Type B pancreatic cell (in vitro differentiated cells): ENCODE measurements around a stretch of chr5.

DNA sequence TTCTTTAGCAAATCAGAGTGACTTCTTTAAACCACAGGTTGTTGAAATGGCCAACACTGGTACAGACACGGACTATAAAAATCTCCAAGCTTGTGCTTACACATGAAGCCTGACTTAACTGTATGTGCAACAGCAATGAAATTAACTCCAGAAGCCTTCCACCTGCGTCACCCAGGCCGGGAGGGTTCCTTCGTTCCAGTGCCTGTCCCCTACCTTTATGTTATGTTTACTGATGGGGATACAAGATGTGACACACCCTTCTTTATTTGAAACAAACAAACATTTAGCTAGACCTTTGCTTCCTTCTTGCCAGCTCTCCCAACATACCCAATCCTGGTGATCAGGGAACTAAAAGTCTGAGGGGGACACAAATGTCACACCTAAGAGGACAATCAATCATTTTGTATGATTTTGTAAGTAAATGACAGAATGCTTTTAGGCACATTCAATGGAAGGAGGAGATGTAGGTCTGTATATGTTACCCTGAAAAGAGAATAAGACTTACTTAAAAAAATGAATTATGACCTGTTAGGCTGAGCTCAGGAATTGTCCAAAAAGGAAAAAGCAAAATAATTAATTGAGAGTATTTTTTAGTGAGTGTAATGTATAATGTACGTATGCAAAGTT is 65.8 kb downstream of the GOLPH3 start:
- PRO-cap: no peak

DNA sequence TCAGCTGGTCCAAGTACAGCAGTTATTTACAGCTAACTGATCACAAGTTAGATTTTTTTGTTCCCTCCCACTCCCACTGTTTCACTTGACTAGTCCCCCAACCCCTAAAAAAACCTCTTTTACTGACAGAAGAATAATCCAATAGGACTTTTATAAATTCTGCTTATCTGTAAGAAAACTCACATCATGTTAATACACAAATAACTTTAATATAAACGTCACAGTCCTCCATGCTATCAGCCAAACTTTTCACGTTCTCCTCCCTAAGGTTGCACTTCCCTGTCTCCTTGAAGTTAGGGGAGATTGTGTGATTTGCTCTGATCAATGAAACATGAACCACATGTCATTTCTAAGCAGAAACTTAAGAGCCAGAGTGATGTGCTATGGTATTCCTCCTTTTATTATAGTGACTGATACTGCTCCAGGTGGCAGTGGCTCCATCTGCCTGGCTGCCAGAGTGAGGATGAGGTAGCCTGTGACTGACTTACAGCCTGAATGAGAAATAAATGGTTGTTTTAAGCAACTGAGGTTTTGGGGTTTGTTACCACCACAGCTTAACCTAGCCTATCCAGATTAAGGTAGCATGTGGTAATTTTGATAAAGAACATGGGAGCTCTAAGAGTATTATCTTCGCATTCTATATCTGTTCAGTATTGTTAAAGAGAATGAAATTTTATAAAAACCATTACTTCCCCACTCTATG is 39.2 kb downstream of the GOLPH3 start:
- PRO-cap: no peak

- PRO-cap: no peak
These were observed 5.4 kb downstream of the GOLPH3 start for GRCh38 chr5:32168512-32169237.

GRCh38 chr5:32170568-32171182 is 3.4 kb downstream of the GOLPH3 start:
- PRO-cap: no peak

DNA sequence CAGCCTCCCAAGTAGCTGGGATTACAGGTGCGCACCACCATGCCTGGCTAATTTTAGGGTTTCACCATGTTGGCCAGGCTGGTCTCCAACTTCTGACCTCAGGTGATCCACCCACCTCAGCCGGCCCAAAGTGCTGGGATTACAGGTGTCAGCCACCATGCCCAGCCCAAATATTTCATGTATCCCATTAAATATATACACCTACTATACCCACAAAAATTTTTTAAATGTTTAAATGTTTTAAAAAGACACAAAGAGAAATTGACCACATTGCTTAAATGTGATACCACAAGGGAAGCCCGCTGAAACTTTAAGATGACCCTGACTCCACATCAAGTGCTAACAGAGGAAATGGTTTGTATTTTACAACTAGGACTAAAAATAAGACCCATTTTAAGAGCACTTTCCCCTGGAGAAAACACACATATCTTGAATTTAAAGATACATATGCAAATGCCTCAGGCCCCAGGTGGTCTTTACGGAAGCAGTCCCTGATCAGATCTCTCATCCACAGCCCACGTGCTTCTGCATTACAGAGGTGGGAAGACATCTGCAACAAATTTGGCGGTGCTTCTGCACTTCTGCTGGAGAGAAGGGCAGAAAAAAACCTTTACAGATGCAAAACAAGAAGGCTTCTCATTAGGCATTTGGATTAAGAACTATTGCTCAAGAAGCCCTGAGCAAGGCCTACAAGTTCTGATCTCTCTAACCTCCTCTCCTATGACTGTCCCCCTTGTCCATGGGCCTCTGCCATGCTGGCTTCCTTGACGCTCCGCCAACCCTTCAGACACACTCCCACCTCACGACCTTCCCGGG is 1.5 kb downstream of the MTMR12 start:
- PRO-cap: no peak

GRCh38 chr5:32355439-32355638 is 42.6 kb upstream of the MTMR12 start:
- PRO-cap: no peak

GRCh38 chr5:32388452-32388776 is 56.1 kb downstream of the ZFR start:
- PRO-cap: no peak

- PRO-cap: no peak
These were observed 67.2 kb upstream of the ZFR start for GRCh38 chr5:32511886-32512085.

DNA sequence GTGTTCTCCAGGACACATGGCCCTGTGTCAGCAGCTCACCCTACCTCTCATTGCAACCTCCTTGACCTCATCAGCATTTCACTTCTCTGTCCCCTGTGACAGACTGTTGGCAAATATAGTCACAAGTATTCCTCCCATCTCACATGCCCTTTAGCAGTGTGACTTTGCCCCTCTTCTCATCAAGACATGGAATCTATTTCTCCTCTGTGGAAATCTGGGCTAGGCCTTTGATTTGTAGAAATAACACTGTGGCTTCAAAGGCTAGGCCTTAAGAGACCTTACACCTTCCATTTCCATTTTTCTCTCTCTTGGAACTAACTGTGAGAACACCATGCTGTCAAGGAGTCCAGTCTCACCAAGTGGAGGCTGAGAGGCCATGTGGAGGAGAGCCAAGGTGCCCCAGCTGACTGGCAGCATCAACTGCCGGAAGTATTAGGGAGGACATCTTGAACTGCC is 149.3 kb upstream of the TARS1 start:
- PRO-cap: no peak

DNA sequence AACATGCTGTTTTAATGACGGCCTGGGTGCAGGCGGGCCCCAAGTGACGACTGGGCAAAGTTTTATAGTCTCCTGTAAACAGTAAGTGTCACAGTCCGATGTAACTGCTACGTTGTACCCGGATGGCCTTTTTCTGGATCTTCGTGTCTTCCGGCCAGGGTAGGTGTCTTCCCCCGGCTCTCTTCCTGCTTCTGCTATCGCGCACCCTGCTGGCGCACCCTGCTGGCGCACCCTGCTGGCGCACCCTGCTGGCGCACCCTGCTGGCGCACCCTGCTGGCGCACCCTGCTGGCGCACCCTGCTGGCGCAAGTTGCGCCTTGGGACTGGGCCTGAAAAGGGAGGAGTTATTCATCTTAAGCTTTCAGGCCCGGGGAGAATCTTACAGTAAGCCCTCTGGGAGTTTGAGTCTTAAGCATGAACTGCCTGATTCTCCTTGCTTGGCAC is 142.9 kb upstream of the TARS1 start:
- PRO-cap: no peak

- PRO-cap: no peak
These were observed 119.8 kb upstream of the TARS1 start for GRCh38 chr5:33320869-33321547.

DNA sequence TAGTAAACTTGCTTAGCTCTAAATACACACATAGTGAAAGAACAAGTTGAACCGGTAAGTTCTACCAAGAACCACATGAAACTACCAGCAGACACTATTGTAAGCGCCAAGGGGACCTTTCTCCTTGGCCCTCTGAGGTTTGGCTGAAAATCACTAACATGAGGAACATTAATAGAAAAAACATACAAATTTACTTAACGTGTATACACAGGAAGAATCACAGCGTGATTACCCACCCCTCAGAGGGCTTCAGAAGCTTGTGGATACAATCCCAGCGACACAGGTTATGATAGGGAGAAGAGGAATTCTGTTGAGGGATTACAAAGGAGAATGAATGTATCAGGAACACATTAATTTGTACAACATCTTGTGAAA is 1.6 kb upstream of the TARS1 start:
- PRO-cap: no peak

- PRO-cap: no peak
These were observed 205.5 kb downstream of the ADAMTS12 start for GRCh38 chr5:33686145-33686860.

DNA sequence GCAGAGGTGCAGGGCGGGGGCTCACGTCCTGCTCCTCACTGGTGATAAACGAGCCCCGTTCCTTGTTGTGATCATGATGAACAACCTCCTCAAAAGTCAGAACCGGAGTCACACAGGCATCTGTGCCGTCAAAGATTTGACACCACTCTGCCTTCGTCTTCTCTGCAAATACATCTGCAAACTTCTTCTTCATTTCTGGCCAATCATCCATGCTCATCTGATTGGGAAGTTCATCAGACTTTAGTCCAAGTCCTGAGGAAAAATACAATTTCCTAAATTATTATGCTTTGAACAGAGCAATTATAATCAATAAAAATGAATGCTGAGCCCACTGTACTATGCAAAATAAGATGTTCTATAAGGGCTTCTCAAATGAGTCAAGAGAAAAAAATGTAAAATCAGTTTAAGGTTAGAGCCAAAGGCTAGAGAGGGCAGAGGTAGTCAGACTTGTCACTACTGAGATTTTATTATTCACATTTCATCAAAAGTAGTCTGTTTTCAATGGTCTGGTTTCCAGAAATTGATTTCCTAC is 4.8 kb upstream of the SLC45A2 start:
- PRO-cap: no peak

DNA sequence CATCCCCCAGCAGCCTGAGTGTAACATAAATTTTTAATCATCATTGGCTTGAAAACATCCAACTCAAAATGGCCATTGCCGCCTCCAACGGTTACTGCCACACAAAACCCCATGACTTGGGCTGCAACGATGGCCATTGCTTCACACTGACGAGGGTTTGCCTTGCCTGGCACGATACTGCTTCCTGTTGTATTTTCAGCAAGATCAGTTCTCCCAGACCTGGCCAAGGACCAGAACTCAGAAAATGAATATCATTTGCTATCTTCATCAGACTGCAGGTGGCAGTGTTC is 10.6 kb downstream of the AMACR start:
- PRO-cap: no peak

- PRO-cap: no peak
These were observed 201.0 kb upstream of the C1QTNF3 start for GRCh38 chr5:34244015-34244508.

GRCh38 chr5:34245627-34246086 is 202.6 kb upstream of the C1QTNF3 start:
- PRO-cap: no peak

DNA sequence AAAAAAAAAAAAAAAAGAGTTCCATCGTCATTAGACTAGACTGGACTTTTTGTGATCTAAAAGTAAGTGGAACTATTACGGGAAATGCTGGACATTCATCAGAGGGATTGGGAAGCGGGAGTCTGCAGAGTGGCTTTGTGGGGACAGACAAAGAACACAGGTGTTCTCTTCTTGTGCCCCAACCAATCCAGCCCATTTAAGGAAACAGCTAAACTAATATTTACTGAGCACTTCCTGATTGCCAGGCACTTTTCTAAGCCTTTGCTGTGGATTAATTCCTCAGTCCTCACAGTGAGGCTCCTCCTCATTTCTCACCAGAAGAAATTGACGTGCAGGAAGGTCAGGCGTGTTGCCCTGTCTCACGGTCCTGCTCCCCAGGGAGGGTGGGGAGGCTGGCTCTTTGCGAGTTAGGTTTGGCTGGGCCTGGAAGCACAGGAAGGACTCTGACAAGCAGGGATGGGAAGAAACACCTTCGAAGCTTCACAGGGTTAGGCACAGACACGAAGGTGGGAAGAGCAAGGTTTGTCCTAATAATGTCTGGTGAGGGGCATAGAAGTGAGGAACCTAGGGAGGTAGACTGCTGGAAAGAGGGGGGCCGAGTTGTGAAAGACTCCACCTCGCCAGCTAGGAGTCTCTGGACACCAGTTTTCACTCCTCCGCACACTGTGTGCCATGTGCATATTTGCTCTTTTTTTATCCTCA is 176.2 kb upstream of the RAI14 start:
- PRO-cap: no peak

- PRO-cap: no peak
These were observed 154.2 kb upstream of the RAI14 start for GRCh38 chr5:34501946-34502374.

- PRO-cap: no peak
These were observed 70.0 kb upstream of the RAI14 start for GRCh38 chr5:34586059-34586509.